GM06990 (cell line): ENCODE measurements around a stretch of chr11.

GRCh38 chr11:35228994-35229600 lies 90.1 kb downstream of the CD44 start:
- RRBS: no CpG with 5 or more reads among the region's 5 CpGs

GRCh38 chr11:35230922-35231393 lies 92.0 kb downstream of the CD44 start:
- RRBS: no CpG with 5 or more reads among the region's 1 CpG

DNA sequence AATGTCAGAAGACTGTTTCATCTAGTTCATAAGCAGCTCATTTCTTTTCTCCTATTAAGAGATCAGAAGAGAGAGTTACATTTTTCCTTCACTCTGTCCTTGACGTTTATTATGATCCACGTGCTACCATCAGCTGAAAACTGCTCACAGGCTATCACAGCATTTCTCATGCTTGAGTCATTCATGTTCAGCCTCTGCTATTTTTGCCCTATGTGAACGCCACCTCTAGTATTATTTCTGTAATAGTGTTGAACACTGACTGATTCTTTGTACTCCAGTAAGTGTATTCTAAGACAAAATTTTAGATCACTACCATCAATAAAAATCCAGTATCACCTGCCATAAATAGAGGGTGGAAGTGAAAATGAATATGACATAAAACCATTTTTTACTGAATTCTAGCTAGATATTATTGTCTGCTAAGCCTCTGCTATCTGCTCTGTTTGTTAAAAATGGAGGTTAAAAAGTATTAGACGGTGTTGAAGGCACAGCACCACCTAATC lies 51.8 kb downstream of the SLC1A2 start:
- RRBS: no CpG with 5 or more reads among the region's 4 CpGs

DNA sequence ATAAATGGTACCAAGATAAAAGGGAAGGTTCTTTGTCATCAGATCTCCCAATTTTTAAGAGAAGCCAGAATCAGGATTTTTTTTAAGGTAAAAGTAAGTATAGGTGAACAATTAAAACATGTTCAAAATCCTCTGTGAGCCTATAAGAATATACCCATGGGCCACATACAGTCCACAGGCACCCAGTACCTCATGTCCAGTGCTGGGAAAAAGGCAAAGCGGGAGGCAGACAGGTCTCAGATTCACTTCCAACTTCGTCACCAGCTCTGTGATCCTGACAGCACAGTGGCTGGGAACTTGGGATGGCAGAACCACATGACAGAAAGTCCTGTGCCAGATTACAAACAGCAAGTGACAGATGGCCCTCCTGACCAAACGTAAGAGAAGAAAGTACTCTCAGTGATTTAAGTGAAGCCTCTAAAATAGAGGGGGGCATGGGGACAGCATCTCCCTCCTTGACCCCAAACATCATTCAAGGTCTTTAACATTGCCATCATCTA lies 5.8 kb downstream of the SLC1A2 start:
- RRBS: no CpG with 5 or more reads among the region's 3 CpGs

DNA sequence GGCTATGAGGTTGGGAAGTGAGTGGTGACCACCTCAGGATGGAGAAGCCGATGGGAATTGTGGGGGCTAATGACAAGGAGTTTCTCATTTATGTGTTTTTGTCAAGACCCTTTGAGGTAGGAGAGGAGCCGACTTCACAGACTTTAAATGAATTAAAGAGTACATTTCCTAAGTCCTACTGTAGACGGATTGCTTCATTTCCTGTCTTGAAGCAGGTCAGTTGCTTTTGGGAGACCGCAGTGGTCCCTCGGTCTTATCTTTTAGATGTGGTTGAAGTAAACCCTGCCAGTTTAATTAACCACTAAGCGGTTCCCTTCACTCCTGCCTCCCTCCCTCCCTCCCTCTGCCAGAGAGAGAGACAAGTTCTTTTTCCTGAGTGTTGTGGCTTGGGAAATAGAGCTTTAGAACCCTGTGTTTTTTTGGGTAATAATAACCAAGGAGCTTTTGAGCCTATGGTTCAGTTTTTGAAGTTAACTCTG lies 147.3 kb downstream of the LDLRAD3 start:
- RRBS: no CpG with 5 or more reads among the region's 6 CpGs

- RRBS: no CpG with 5 or more reads among the region's 5 CpGs
Measured at GRCh38 chr11:36345608-36345952, 49.5 kb downstream of the PRR5L start.

- RRBS: no CpG with 5 or more reads among the region's 5 CpGs
Measured at GRCh38 chr11:36380576-36381088, 84.5 kb downstream of the PRR5L start.

DNA sequence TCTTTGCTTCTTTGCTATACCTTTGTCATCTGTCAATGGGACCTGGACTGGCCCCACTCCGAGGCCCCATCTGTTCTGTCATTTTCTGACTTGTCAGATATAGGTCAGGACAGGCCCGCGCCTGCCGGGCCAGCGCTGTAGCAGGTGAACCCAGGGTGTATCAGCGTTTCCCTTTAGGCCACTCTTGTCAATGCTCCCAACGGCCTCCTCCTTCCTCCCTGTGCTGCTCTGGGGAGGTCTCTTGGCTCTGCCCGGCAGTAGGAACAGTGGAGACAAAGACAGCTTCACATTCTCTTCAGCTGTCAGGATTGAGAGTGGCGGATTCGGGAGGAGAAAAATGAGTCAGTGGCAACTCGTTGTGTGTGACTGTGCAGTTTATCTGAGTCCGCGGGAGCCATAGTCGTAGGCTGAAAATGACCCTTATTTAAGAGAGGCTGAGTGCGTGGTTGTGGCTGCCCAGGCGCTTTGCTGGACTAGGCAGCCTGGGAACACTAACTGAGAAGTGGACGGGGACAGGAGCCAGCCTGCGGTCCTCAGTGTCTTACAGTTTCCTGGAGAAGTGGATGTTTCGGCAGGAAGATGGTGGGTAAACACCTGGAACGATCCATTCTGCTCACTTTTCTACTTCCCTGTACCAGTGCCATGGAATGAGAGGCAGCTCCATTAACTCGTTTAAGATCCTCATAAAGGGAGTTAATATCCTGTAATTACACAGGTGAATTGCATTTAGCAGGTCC lies 102.3 kb downstream of the PRR5L start:
- RRBS: no CpG with 5 or more reads among the region's 21 CpGs

- RRBS: no CpG with 5 or more reads among the region's 4 CpGs
Measured at GRCh38 chr11:36449958-36450572, 60.0 kb downstream of the TRAF6 start.

GRCh38 chr11:36463020-36463508 lies 47.0 kb downstream of the TRAF6 start:
- RRBS: no CpG with 5 or more reads among the region's 3 CpGs

- RRBS: no CpG with 5 or more reads among the region's 6 CpGs
Measured at GRCh38 chr11:36511893-36512624, 2.0 kb upstream of the TRAF6 start.

DNA sequence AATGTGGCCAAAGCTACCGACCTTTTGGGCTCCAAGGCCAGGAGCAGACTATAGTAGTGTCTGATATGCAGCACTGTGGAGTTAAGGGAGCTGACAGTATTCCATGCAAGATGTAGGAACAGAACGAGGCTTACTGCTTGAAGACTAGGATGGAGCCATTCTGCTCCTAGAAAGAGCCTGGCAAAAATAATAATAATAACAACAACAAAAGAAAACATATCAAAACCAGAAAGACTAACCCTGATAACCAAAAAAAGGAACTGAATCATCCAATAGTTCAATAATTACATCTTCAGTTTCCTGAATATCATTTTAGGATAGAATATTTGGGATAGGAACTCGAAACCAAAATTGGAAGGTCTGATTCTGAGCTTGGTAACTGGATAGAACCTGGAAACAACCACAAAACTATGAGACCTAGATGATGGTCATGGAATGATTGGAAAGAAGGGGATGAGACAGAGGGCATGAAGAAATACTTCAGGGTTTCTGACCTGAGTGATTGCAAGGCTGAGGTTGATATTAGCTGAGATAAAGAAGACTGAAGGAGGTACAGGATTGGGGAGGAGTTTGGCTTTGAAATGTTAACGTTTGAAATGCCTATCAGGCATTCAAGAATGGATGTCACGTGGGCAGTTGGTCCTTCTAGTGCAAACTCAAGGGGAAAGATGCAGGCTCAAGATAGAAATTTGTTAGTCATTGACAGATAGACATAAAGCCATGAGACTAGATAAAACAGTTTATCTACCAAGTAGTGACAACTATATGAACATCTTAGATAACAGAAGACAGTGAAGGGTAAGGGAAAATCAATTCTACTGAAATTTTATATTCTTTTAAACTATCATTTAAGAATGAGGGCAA lies 22.9 kb downstream of the TTC17 start:
- RRBS: no CpG with 5 or more reads among the region's 5 CpGs

DNA sequence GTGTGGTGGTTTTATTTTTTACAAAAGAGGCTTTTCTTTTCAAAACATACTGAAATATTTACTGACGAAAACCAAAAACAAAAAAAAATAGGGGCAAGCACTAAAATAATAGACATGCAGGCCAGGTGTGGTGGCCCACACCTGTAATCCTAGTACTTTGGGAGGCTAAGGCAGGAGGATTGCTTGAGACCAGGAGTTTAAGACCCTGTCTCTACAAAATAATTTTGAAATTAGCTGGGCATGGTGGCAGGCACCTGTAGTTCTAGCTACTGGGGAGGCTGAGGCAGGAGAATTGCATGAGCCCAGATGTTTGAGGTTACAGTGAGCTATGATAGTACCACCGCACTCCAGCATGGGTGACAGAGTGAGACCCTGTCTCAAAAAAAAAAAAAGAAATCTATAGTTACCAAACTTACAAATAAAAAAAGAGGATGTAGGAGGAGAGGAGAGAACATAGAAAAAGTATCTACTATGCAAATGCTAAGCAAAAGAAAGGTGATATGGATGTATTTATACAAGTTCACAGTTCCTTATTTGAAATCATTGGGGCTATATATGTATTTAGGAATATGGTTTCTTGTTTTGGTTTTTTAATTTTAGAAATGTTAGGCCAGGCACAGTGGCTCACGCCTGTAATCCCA lies 25.2 kb downstream of the TTC17 start:
- RRBS: no CpG with 5 or more reads among the region's 3 CpGs

DNA sequence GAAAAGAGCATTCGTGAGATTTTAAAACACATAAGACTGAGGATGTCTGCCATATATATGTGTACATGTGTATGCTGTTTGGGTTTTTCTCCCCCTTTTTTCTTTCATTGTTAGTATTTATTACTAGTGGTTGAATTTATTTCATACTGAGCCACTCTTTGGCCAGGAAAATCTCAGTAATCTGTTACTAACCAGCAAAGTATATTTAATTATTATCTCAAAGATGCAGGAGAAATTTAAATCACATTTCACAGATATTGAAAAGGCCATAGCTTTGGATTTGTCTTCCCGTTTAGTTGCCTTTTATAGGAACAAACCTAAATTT lies 66.8 kb downstream of the TTC17 start:
- RRBS: no CpG with 5 or more reads among the region's 2 CpGs

DNA sequence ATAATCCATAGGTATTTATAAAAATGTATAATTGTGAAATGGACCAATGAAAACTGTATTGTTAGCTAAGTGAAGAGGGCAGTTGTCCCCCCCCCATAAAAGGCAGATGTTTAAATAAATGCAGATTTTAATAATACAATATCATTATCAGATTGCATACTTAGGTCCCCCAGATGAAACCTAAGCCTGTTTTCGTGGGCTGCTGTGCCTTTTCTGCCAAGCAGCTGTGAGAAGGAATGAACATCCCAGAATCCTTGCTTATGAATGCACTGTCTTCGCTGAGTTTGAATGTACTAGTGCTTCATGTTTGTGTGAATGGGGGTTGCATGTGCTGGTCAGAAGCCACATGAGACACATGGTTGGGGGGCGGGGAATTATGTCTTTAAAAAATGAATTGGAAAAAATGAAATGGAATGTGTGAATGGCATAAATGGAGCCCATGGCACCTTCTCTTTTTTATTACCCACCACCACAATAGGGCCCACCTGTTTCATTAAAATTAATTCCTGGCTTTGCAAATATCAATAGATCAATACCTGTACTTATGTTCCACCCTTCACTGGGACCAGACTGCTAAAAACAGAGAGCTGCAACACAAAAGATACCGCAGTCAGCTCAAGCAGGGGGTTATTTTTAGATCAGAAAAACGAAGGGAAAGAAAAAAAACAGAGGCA lies 125.3 kb upstream of the HSD17B12 start:
- RRBS: no CpG with 5 or more reads among the region's 5 CpGs

DNA sequence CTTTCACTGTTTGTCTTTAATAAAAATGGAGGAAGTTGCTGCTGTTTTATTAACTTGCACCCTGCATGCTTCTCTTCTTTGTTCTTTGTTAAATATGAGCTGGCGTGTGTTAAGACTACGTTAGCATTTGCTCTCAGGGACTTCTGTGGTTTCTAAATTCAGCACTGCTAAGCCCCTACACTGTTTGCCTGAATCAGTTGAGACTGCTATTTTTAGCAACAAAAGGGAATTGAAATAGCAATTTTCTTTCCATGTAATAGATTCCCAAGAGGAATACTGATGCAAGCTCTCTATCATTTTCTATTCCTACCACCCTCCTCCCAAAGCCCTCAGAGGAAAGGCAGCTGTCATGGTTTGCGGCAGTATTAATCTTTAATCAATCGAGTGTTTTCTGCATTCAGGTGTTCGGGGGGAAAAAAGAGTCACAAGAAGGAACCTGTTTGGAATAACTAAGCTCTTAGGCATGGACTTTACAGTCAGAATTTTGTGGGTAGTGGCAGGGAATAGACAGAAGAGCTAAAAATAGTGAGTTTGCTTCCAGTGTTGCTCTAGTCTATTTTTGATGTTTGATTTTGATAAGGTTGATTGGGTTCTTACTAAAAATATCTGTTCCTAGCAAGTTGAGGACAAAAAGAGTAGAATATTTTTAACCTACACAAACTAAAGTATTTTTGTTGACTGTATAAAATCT lies 56.3 kb downstream of the HSD17B12 start:
- RRBS: no CpG with 5 or more reads among the region's 5 CpGs

DNA sequence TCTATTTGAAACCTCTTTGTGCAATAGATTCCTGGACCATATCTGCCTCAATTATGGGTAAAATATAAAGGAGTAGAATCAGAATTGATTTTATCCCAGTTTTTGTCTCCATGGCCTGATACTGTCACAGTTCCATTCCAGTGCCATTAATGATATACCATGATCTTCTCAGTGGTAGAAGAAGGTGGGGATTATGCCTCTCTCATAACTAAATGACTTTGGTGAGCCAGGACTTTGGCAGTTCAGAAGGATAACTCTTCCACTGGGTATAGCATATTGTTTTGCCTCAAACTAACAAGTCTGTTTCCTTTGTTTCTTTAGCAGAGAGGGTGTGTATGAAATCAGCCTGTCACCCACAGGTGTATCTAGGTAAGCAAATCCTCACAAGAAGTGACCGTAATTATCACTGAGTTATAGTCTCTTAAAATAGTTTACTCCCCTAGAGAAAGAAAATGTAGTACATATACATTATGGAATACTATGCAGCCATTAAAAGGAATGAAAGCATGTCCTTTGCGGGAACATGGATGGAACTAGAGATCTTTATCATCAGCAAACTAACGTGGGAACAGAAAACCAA lies 5.7 kb downstream of the ALKBH3 start:
- RRBS: no CpG with 5 or more reads among the region's 3 CpGs

DNA sequence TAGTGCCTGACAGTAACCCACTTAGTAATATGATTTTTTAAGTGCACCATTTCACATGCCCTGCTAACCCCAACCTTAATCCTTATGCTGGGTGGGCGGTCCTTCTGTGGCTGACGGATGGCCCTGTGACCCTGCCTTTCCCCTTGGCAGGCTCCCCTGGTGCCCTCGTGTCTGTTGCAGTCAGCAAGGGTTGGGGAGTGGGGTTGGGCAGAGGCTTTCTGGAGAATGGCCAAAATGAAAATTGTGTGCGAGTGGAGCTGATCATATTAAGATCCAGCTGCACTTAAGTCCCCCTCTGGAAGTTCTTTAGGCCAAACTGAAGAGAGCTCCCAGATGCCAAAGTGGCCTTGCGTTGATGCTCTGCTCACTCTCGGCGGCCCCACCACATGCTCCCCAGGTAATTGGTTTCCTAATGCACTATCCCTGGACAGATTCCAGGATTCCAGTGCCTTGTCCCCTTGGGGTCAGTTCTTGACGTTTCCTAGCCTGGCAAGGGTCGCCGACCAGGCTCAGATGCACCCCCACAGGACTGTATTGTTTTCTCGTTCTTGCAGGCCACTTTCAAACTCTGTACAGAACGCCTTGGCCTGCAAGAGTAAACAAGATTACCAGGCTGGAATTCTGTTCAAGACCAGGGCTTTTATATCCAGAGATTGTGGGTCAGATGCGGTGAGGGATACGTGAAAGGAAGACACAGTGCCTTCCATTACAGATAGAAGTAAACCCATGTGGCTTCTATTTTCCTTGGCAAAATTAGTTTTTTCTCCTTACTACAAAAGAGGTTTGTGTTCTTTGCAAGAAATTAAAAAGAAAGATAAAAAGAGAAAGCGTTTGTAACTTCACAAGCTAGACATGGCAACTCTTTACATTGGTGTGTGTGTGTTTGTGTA lies 16.3 kb upstream of the C11orf96 start:
- RRBS: no CpG with 5 or more reads among the region's 15 CpGs

DNA sequence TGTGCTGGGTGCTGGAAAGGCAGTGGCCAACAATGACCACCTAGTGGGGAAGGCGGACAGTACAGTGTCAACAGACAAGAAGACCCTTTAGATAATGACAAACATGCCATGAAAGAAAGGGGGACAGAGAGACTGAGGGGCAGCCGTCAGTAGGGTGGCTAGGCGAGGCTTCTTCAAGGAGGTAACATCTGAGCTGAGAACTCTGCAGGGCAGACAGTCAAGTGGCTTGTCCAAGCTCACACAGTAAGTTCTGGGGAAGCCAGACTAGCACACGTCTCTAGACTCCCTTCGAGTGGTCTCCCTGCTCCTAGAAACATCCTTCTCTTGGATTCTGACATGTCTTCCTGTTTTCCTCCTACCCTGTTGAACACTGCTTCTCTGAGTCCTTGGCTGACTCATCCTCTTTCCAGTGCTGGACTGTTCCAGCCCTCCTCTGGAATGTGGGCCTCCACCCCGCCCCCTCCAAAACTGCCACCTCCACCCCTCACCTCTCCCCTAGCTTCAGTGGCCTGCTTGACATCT lies 5.2 kb upstream of the C11orf96 start:
- RRBS: no CpG with 5 or more reads among the region's 6 CpGs

DNA sequence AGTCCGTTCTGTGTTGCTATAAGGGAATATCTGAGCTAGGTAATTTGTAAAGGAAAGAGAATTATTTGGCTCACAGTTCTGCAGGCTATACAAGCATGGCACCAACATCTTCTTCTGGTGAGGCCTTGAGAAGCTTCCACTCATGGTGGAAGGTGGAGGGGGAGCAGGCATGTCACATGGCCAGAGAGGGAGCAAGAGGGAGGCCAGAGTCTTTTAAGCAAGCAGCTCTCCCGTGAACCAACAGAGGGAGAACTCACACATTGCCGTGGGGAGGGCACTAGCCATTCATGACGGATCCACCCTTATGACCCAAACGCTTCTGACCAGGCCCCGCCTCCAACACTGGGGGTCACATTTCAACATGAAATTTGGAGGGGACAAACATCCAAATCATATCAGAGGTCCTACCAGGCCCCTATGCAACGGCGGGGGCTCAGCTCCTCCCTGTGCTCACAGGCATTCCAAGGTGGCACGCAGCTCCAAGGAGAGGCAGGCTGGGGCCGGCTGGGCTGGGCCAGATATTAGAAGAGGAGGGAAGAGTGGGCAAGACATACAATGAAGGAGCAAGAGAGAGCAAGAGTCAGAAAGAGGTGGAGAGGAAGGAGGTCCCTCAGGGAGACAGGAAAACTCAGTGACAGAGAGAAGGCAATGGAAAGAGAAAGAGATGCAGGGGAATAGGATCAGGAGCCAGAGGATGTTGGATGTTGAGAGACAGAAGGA lies 4.7 kb downstream of the C11orf96 start:
- RRBS: no CpG with 5 or more reads among the region's 10 CpGs